CD14-positive monocyte (primary cell): ENCODE measurements around the gene TEX49.

- CAGE, long polyA plus RNA: no peak
Observed at GRCh38 chr12:47870073-47870814, 34.5 kb downstream of the VDR start.

- CAGE, long polyA plus RNA: no peak
Observed at GRCh38 chr12:47903153-47903565, 1.6 kb downstream of the VDR start.

DNA sequence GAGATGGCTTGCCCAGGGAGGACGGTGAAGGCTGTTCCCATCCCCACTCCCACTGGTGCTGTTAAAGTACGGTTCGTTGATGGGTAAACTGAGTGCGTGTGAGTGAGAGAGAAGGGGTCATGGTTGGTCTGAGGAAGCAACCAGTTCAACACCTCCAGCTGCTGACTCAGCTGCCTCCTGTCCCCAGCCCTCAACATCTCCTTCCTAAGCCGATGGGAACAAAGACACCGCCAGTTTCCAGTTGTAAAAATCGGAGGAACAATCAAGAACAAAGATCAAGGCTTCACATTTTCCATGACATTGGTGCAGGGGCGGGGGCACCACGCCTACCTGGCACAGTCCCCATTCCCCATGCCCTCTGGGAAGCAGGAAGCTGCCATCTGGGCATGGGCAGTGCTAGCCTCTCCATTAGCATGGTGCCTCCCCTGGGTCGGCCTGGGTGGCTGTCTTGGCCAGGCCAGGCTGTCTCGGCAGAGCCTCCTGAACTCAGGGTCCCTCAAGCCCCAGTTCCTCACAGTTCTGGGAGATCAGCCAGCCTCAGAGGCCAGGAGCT, 19.8 kb upstream of the TMEM106C start:
- CAGE, long polyA plus RNA: no peak

DNA sequence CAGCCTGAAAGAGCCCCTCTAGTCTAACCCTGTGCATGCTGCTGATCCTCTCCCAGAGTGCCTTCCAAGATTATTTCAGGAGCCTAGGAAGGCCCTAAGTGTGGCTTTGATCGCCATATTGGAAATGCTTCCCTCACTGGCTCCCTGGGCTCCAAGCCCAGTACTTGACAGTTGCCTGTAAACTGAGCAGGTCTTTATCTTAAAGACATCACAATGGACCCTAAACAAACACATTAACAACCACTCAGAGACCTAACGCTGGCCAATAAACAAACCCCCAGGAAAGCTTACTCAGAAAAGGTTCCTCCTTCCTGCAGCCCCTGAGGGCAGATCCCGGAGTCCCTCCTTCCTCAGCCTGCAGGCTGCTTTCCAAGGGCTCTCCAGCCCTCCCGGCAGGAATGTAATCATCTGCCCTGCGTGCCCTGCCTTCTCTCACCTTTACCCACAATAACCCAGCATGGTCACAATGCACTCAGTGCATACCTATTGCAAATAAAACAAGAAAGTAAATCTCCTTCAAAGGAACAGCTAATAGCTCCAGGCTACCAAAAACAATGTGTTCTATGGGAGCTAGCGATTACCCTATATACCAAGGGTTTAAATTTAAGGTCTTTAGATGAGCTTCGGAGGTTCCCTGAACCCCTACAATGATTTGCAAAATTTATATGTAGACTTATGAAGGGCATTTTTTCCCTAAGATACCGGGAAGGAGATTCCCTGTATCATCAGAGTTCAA, 17.6 kb upstream of the COL2A1 start:
- CAGE, long polyA plus RNA: no peak

DNA sequence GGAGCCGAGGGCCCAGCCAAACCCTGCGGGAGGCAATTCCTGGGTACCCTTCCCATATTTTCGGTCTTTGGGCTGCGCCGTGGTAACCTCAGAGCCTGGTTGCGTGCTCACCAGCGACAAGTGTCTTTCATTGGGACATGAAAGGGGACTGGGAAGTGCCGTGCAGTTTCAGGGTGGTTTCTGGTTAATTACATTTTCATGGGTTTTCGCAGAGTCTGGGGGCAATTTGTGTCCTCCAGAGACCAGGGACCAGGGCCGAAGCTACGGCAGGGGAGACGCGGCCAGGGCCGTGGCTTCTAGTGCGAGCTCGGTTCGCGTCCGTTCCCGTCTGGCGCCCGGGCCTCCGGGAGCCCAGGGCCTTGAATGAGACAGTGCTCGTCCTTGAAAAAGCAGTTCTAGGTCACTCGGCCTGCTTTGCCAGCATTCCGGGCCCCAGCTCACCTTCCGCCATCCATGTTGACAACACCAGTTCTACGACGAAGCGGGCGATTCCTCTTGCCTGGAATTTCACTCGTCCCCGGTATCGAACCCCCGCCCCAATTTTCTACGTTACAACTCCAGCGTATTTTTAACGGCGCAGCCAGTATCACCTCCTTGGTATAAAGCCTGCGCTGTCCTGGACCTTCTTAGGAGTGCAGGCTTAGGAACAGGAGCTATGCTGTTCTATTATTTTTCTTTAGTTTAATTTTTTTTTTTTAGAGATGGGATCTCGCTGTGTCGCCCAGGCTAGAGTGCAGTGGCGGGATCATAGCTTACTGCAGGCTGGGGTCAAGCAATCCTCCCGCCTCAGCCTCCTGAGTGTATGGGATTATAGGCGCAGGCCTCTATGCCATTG, 4.4 kb downstream of the OR10AD1 start:
- CAGE, long polyA plus RNA: no peak

- CAGE, long polyA plus RNA: no peak
Observed at GRCh38 chr12:48488866-48489433, 6.7 kb downstream of the C12orf54 start.

DNA sequence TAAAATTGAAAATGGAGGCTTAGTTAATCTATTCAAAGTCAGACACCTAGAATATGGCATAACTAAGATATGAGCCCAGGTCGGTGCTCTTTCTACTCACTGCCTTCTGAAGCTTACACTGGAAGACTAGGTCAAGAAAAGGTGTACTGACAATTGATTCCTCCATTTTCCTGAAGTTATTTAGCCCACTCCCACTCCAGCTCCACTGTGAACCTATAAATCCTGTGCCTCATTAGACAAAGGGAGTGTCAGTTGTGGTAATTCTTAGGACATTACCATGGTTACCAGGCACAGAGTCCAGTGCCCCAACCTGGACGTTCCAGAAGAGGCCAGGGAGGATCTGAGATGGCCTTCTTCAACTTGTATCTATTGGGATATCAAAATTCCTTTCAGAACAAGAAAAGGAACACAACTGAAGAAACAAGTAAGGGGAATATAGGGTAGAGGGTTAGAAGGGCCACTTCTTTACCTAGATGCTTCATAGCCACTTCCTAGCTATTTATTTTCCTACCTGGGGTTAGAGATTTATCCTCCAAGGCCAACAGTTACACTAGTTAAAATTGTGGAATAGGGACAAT, at the start of gene TEX49:
TSS of gene TEX49 (plus strand) at position 300 of the 578 bp plus-strand sequence.
- CAGE, long polyA plus RNA: no peak

GRCh38 chr12:48813971-48814612, 4.2 kb upstream of the CACNB3 start:
- CAGE, long polyA plus RNA: no peak

- CAGE, long polyA plus RNA: no peak
Observed at GRCh38 chr12:48815078-48815805, 3.1 kb upstream of the CACNB3 start.

- CAGE, long polyA plus RNA: no peak
Observed at GRCh38 chr12:48853068-48853692, 1.2 kb upstream of the DDX23 start.

DNA sequence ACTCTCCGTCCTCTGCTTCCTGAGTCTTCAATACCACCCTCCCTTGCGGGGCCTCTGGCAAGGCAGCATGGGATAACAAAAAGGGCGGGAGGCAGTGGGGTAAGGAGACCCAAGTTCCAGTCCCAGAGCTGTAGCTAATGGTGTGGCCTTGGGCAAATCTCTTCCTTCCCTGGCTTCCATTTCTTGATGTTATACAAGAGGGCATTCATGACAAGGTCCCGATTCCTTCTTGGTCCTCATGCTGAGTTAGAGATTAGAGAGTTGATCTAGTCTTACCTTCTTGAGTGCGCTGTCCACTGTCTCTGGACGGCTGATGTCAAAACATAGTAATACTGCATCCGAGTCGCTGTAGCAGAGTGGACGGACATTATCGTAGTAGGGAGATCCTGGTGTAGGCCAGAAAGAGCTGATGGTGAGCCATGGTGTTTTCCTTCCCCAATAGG, 3.9 kb downstream of the RND1 start:
- CAGE, long polyA plus RNA: no peak

GRCh38 chr12:48933750-48934614, 8.7 kb upstream of the FKBP11 start:
- CAGE, long polyA plus RNA: no peak

GRCh38 chr12:49022966-49023870, 4.6 kb upstream of the PRKAG1 start:
- CAGE, long polyA plus RNA: no peak

- CAGE, long polyA plus RNA: no peak
Observed at GRCh38 chr12:49030840-49031852, 12.6 kb upstream of the PRKAG1 start.

DNA sequence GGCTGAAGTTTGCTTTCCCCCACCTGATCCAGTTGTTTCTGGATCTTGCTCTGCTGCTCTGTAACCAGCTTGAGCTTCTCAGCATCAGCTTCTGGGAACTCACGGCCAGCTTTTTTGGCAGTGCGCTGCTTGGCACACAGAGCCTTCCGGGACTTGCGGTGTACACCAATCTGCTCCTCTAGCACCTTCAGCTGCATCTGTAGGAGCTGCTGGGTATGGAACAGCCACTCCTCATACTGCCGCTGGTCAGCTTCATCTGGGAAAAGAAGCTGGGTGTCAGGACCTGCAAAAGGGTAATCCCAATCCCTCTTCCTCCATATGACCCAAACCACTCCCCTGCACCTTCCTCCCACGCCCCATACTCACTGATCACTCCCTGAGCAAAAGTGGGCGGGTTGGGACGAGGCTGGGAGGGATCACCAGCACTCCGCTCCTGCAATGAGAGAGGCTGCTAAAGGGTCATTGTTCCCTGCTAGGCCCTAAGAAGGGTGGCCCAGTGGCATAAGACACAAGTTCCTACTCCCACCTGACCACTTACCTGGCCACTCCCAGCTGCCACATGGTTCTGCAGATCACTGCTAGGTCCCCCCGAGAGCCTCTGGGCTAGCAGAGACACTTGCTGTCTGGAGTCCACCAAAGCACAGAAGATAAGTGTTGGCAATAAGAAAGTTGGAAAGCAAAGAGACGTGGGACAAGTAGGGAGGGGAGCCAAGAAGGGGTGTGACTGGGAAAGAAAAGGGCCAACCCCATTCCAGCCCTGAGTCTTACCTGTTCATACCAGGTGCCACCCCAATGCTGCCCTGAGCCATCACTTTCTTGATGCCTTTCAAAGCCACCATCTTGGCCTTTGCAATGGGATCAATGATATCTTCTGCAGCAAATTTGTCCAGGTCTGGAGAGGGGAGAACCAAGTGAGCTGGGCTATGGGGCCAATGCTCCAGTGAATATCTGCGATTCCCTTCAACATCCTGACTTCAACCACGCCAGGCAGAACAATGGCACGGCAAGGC, 15.8 kb upstream of the PRKAG1 start:
- CAGE, long polyA plus RNA: no peak

GRCh38 chr12:49044099-49045165, 16.2 kb downstream of the KMT2D start:
- CAGE, long polyA plus RNA: no peak

DNA sequence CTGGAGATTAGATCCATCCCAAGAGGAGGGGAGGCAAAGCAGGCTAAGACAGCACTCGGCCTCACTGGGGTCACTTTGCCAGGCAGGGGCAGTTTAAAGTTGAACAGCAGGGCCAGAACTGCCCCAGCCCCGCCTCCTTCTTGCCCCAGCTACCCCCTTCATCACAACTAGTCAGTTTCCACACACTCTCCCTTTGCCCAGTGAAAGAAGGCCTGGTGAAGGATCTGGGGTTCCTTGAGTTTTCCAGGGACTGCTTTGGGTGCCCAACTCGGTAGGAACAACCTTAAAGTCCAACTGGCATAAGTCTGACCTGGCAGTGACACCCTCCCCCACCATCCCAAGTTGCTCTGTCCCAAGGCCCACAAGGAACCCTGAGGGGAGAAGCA, 1.7 kb downstream of the KMT2D start:
- CAGE, long polyA plus RNA: no peak

GRCh38 chr12:49086137-49086721, 8.4 kb downstream of the DHH start:
- CAGE, long polyA plus RNA: no peak

GRCh38 chr12:49126672-49127601, 4.3 kb downstream of the TUBA1B start:
- CAGE, long polyA plus RNA: no peak

- CAGE, long polyA plus RNA: no peak
Observed at GRCh38 chr12:49161246-49161715, 27.6 kb downstream of the TUBA1A start.